Psoas muscle (tissue), 2 donors: Measurements from ENCODE around the gene SIL1.

- PRO-cap, 2 experiments: peak in 2 of 2 experiments; most common plus-strand start chr5:139198527 (in 1); most common minus-strand start chr5:139198290 (in 2)
These were observed at the start of gene SIL1 for GRCh38 chr5:139197994-139198751. SIL1 (minus strand) TSS chr5:139198368.

GRCh38 chr5:139297526-139298083, 4.1 kb downstream of the MATR3 start:
- PRO-cap, 2 experiments: no peak in any of the 2 experiments

DNA sequence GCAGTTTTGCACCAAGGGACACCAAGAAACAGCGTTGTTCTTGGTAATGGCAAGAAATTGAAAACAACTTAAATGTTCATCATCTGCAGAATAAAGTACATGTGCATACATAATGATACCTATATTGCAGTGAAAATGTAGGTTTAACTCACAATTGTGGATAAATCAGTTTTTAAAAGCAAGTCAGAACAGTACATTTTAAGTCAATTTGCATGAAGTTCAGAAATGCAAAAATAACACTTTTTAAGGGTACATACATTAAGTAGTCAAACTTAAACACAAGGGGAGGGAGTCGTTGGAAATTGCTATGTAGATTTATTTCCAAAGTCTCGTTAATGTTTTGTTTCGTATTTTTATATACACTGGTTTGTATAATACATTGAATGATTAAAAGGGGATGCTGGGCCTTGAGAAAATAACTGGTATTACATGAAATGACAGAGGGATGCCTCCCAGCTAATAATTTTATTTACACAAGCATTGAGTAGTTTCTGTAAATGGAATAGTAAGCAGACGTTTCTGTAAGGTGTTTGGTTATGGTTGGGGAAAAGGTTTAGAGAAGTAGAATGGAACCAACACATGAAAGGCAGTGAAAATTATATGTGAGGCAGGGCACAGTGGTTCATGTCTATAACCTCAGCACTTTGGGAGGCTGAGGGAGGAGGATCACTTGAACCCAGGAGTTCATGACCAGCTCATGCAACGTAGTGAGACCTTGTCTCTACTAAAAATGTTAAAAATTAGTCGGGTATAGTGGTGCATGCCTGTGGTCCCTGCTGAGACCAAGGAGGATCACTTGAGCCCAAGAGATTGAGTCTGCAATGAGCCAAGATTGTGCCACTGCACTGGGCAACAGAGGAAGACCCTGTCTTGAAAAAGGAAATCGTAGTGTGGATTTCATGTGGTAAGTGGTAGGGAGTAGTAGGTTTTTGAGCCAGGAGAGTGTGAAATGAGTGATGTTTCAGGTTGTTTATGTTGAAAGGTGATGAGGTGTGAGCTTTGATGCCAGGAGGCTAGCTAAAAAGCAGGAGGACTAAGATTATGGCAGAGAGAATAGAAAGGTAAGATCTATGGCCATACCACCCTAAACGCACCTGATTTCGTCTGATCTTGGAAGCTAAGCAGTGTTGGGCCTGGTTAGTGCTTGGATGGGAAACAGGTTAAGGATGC, 5.6 kb downstream of the MATR3 start:
- PRO-cap, 2 experiments: no peak in any of the 2 experiments

- PRO-cap, 2 experiments: no peak in any of the 2 experiments
These were observed 11.3 kb upstream of the PAIP2 start for GRCh38 chr5:139330246-139330776.

DNA sequence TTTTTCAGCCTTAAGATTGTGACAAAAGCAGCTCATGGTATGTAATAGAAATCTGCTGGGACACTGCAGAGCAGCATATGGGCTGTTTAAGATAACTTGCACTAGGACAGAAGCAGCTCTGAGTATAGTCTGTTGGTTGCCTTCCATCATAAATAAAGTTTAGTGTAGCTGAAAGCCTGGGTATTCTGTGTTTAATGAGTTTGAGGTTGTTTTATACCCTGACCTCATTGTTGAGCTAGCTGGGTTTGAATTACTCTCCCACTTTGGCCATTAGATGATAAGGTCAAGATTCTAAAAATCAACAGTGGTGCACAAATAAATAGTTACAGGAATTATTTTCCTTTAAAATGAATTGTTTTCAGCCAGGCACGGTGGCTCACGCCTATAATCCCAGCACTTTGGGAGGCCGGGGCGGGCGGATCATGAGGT, 9.3 kb upstream of the PAIP2 start:
- PRO-cap, 2 experiments: no peak in any of the 2 experiments

GRCh38 chr5:139368508-139369336, 14.4 kb downstream of the SLC23A1 start:
- PRO-cap, 2 experiments: no peak in any of the 2 experiments

DNA sequence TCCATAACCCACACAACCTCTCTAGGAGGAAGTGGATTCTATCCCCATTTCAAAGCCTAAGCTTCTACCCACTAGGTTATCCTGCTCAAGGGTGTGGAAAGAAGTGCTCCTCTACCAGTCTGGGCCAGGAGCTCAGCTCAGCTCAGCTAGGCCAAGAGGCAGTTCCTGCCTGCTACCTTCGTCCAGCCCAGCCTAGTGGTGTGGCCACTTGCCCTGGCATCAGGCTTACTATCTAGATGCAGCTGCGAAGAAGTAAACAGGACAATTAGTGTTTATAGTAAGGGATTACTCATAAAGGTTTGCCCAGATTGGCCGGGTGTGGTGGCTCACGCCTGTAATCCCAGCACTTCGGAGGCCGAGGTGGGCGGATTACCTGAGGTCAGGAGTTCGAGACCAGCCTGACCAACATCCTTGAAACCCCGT, 12.7 kb upstream of the SPATA24 start:
- PRO-cap, 2 experiments: no peak in any of the 2 experiments

- PRO-cap, 2 experiments: no peak in any of the 2 experiments
These were observed 813 bp downstream of the ECSCR start for GRCh38 chr5:139461692-139462168.

GRCh38 chr5:139543253-139543991, 17.7 kb upstream of the UBE2D2 start:
- PRO-cap, 2 experiments: no peak in any of the 2 experiments

DNA sequence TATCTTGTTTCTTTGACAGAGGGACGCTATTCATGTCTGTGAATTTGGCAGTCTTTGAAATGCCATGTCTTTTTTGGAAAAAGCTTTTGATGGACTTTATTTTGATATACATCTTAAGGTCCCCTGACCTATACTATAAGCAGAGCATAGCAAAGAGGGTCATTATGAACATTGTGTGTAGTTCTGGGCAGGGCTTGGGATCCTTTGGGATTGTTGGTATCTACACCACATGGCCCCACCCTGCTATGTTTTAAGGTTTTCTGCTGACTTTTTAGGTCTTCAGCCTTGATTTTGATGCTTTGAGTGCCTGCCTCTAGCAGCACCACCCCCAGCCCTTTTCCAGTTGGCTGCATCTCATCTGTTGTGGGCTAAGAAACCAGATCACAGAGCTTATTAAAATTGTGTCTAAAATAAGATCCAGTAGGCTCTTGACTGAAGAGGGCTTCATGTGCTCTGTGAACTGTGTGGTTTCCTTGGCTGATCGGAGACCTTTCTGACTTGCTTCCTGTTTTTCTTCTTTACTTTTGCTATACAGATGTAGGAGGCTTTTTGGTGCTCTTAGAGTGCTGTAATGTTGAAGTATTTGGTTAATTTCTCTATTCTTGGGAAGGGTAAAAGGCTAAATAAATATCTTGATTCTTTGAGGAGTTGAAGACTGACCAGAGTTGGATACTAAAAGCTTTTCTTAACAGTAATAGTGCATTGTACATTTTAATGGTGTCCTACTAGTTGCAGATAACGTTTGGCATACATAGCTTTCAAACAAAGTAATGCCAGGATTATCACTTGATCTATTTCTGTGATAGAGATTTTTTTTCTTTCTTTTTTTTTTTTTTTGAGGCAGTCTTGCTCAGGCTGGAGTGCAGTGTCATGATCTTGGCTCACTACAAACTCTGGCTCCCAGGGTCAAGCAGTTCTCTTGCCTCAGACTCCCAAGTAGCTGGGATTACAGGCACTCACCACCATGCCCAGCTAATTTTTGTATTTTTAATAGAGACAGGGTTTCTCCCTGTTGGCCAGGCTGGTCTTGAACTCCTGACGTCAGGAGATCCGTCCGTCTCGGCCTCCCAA, 4.4 kb downstream of the UBE2D2 start:
- PRO-cap, 2 experiments: no peak in any of the 2 experiments

- PRO-cap, 2 experiments: no peak in any of the 2 experiments
These were observed 41.1 kb downstream of the UBE2D2 start for GRCh38 chr5:139602201-139602763.

DNA sequence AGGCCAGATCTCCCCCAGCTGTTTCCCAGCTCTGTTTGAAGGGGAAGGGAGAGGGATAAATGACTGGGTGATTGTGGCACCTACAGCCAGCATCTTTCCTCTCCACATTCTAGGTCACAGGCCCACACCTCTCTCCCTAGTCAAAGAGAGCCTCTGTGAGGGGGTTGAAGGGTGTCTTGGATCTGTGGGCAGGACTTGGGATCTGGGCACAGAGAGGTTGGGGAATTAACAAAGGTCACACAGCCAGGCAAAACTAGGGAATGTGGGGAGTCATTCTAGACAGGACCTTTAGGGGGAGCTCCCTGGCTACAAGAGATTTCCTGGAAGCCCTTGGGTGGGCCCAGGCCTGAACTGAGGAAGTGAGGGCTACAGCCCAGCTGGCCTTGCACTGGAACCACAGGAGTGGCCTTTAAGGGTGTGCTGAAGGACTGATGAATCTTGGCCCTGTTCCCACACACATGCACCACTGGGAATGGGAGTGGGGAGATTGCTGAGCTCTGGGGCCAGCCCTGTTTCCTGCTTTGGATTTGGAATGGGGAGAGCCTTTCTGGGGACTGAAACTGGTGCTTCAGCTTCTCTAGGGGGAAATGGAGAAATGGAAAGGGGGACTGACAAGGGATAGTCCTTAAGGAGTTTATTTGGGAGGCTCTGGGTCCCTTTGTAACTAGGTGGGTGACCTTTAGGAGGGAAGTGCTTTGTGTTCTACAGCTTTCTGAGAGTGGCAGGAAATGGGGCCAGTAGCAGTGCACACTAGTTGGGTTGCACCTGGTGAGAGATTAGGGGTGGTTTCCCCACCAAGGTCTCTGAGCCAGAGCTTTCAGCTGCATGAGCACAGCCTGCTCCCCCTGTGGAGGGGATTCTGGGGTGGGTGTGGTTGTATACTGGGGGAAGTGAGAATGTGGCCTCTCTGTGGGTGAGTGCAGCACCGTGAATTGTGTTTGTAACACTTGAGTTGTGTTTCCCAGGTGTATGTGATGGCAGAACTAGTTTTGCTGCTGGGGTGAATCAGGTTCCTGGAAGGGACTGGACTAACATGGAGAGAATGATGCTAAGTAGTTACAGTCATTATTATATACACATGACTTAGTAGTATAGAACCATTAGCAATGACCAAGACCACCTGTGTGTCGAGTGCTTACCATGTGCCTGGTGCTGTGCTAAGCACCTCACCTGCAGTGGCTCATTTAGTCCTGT, 12.2 kb upstream of the CXXC5 start:
- PRO-cap, 2 experiments: no peak in any of the 2 experiments

DNA sequence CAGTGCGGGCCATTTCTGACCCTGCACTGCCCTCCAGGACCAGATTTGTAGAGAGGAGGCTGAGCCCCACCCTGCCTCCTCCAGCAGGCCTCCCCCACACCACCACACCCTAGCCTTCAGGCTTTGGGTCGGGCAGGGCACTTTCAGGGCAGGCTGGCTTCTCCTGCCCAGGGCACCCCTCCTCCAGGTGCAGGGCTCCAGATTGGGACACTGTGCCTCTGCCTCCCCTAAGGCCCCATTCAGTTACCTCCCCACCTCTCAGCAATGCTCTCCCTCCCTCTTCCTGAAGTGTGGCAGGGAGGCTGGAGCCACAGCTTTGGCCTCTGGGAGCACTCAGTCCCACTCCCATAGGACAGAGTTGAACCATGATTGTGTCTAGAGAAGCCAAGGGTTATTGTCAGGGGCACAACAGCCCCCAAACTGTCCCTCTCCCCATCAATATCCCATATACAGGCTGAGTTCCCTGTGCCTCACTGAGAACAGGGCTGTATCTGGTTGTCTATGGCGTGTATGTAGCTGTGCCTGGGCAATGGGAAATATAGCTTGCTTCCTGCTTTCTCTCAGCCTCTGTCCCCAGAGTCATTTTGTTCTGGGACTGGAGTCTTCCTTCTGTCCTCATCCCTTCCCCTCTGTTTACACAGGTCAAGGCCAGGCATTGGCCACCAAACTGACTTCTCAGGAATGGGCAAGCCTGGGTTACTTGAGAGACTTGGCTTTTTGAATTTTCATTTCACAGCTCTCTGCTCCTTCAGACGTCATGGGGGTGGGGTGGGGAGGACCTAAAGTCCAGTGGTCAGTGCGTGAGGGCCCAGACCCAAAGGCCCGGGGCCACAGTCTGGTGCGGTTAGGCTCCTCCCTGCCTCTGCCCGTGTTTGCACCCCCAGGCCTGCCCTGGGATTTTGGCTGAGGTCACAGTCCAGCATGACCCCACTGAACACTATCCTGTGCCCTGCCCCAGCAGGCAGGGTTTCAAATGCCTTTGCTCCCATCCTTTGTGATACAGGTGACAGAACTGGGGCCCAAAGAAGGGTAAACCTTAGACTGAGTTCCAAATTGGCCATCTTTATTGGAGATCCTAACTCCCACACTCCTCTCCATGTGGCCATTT, 4.4 kb upstream of the CXXC5 start:
- PRO-cap, 2 experiments: no peak in any of the 2 experiments

DNA sequence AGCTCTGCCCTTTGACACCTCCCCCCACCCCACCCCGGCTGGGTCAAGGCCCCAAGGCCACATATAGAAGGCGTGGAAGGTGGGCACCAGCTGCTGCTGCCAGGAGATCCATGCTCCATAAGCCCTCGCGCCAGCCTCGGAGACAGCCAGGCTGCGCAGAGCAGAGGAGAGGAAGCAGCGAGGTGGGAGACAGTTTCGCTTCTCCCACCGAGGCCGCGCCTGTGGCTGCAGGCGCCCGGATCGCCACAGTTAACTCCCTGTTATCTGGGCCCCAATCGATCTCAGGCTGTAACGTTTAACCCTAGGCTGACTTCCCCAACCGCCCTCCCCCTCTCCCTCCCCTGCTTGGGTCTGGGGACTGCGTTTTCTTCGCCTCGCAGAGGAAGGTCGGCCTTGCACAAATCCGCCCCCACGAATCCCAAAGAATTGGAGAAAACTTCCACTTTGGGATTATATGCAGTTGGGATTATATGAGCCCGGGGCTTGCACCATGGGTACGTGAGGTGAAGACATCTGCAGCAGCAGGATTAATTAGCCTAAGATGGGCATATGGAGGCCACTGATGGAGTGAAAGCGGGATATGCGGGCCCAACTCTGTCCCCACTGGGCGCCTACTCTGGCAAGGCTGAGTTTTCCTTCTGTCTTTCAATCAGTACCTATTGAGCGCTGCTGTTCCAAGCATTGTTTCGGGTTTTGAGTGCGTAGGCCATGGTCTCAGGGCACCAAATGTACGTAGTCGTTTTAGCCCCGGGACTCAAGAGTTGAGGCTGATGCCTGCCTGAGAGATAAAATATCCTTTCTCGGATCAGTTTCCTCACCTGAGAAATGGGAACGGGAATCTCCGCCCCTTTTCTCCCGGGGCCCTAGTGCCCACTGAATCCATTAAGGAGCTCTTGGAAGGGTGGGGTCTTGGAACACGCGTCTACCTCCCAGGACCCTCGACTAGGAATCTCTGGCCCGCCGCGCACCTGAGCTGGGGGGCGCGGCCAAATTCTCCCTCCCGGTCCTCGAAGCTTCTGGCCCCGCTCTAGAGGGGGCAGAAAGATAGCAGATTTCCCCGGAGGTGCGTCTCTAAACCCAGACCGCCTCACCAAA, 860 bp upstream of the CXXC5 start:
- PRO-cap, 2 experiments: no peak in any of the 2 experiments

DNA sequence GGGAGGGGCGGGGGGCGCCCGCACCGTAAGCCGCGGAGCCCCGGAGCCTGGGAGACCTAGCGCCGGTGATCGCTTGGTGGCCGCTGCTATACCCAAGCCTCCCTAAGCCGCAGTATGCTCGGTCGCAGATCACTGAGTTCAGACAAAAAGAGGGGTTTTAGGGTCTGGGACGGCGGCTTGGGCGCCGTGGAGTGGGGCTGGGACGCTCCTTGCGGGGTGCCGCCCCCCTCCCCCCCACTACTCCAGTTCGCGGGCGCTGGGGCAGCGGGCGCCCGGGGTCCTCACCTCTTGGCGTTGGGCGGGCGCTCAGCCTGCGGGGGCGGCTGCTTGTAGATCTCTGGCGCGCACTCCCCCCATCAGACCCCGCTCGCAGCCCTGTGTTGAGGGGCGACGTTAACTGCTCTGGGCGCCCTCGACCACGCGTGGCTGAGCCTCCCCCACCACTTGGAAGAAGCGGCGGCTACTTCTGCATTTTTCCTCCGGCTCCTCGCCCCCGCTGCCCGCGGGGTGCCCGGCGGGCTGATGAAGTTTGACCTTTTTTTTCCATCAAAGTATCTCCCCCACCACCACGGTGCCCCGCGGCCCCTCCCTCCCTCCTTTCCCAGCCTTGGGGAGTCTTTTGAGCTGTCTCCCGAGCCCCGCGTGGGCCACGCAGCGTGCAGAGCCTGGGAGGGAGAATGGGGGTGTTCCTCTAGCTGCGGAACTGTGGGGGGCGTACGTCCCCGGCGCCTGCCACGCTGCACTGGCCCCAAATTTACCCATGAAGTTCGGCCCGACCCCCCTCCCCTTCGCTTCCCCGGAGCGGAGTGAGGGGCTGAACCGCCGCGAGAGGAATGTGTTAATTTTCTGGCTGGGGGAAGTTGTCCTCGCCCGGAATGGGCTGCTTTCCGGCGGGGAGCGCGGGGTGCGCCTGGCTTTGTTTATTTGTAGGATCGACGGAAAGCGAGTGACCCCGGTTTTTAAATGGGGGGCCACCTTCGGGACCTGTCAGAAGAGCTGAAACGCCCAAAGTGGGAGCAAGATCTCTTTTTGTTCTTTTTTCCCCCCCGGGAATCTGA, 1.2 kb downstream of the CXXC5 start:
- PRO-cap, 2 experiments: no peak in any of the 2 experiments

GRCh38 chr5:139660739-139661601, 12.8 kb downstream of the CXXC5 start:
- PRO-cap, 2 experiments: peak in 2 of 2 experiments; most common plus-strand start chr5:139661292 (in 1); most common minus-strand start chr5:139661115 (in 2)

DNA sequence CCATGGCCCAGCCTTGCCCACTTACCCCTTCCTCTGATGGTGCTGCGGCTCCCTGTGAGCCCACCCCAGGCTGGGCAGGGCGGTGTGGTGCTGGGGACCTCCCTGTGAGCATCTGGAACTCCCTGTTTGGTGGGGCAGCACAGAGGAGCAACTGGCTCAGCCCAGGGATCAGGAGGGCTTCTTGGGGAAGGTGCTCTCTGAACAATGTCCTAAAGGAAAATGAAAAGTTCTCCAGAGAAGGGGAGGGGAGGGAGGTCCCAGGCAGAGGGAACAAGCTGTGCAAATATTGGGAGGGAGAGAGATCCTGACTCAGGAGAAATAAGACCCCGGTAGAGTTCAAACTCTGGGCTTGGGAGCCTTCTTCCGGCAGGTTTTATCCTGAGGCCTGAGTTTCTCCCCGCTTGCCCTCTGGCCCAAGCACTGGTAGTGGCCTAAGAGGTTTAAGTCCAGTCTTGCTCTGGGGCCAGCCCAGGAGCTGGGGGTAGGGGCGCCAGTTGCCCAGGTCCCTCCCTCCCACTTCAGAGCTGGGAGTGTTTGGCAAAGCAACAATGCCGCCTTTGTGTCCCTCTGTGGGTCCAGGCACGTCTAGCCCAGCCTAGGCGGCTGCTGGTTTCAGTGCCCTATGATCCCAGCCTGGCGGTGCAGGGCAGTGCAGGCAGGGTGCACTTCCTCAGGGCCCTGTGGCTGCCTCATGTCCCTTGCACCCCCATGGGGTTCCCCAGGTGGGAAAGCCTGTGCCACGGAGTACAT, 62.0 kb upstream of the PSD2 start:
- PRO-cap, 2 experiments: no peak in any of the 2 experiments

- PRO-cap, 2 experiments: no peak in any of the 2 experiments
These were observed 49.5 kb upstream of the PSD2 start for GRCh38 chr5:139745795-139746836.

- PRO-cap, 2 experiments: no peak in any of the 2 experiments
These were observed 1.1 kb upstream of the PURA start for GRCh38 chr5:140112522-140113529.

DNA sequence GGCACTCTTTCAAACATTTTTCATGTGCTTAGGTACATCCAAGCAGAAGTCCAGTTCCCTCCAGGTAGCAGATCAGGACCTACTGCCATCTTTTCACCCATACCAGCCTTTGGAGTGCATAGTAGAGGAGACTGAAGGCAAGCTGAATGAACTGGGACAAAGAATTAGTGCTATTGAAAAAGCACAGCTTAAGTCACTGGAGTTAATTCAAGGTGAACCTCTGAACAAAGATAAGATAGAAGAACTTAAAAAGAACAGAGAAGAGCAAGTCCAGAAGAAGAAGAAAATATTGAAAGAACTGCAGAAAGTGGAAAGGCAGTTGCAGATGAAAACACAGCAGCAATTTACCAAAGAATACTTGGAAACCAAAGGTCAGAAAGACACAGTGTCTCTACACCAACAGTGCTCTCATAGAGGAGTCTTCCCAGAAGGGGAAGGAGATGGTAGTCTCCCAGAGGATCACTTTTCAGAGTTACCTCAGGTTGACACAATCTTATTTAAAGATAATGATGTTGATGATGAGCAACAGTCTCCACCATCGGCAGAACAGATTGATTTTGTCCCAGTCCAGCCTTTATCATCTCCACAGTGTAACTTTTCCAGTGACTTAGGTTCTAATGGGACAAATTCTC, 50.9 kb upstream of the EIF4EBP3 start:
- PRO-cap, 2 experiments: no peak in any of the 2 experiments